H4 (cell line): Measurements from ENCODE around the genes LIPT1, LYG1 and AFF3.

GRCh38 chr2:98139729-98139928 lies 52.7 kb downstream of the VWA3B start:
- RAMPAGE, long total RNA: no peak

DNA sequence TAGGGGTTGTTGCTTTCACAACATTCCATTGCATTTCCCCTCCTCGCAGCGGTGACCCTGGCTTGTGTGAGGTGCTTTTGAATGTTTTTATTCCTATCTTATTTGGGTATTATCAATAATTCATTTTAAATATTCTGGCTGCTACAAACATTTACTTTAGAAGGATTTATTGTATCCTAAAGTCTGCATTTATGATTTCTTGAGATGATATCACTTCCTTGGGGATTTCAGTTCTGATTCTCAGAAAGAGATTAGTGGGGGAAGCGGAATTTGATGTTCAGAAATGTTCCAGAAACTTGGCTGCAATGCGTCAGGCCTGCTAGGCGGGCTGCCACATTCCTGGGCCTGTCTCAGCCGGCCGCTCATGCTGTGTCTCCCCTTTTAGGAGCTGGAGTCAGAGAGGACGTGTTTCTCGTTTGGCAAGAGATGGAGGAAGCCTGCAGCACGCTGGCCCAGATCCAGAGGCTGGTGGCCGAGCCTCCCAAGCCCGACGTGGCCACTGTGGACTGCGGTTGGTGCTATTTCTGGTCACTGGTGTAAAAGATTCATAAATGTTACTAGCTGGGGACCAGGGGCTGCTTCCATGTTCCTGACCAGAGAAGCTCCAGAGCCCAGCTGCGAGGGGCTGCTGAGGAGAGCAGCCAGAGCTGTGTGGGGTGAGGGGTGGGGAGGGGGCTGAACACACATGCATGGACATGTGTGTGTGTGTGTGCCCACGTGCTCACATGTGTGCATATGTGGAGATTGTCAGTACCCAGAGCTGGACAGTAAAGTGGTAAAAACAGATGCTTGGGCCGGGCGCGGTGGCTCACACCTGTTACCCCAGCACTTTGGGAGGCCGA lies 75.7 kb downstream of the VWA3B start:
- RAMPAGE, long total RNA: no peak

- RAMPAGE, long total RNA: no peak
These were observed 735 bp downstream of the COA5 start for GRCh38 chr2:98607570-98607984.

GRCh38 chr2:98670736-98671937 lies 59.8 kb downstream of the MGAT4A start:
- RAMPAGE, long total RNA: no peak

DNA sequence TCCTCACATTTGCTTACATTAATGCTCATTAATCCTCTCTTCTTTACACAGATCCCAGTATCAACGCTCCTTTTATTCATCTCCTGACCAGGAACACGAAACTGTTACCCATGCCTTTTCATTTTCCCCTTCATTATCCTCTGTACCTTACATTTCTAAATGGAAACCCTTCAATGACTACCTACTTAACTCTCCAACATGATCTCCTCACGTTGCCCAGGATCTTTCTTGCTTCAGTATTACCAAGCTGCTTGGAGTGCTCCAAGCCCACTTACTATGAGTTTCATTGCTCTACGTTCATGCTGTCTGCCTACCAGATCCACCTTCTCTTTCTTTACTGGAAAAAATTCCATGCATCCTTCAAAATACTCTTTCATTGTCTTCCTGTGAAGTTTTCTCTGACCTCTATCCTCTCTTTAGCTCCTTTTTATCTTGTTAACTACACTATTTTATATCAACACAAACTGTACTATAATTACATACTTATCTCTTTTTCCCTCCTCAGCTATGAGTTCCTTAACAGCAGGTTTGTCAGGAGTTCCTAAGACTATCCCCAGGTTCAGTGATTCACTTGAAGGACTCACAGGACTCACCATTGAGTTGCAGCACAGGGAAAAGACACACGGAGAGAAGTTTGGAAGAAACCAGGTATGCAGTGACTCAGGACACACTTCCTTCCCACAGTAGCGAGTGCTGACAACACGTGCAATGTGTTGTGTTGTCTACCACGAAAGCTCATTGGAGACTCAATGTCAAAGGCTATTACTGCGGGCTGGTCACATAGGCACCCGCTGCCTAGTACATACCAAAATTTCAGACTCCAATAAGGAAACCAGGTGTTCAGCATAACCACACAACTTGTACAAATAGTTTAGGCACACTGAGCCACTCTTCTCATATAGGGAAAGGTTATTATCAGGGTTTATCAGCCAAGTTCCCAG lies 32.2 kb downstream of the MGAT4A start:
- RAMPAGE, long total RNA: no peak

DNA sequence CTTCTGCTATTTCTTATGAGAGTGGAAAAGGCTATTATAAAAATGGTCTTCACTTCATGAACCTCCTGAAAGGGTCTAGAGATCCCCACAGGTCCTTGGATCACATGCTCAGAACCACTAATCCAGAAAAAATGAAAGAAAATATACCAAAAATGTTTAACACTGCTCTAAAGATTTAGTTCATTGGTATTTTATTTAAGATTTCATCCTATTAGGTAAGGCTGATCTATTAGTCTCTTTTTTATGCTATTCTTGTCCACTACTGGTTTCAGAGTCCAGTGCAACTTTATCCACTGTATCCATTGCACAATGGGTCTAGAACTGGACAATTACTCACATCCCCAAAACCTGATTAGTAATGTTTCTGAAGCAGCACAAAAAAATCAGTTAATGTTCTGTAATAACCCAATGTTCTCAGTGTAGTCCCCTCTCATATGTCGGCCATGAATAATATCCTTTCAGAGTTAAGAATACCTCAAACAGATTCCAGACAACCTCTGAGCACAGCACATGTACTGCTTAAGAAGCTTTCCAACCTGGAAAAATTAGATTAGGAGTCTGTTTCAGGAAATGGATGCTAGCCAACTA lies 29.8 kb downstream of the MGAT4A start:
- RAMPAGE, long total RNA: no peak

- RAMPAGE, long total RNA: no peak
These were observed 12.6 kb downstream of the MGAT4A start for GRCh38 chr2:98718312-98718805.

- RAMPAGE, long total RNA: no peak
These were observed 16.8 kb upstream of the MGAT4A start for GRCh38 chr2:98747769-98748174.

- RAMPAGE, long total RNA: no peak
These were observed 74.6 kb upstream of the MGAT4A start for GRCh38 chr2:98805404-98805974.

GRCh38 chr2:98908683-98909375 lies 27.2 kb downstream of the CRACDL start:
- RAMPAGE, long total RNA: no peak

GRCh38 chr2:99154459-99155750 lies at the start of gene LIPT1:
LIPT1 (plus strand) TSS chr2:99154967.
- RAMPAGE, long total RNA: no peak

DNA sequence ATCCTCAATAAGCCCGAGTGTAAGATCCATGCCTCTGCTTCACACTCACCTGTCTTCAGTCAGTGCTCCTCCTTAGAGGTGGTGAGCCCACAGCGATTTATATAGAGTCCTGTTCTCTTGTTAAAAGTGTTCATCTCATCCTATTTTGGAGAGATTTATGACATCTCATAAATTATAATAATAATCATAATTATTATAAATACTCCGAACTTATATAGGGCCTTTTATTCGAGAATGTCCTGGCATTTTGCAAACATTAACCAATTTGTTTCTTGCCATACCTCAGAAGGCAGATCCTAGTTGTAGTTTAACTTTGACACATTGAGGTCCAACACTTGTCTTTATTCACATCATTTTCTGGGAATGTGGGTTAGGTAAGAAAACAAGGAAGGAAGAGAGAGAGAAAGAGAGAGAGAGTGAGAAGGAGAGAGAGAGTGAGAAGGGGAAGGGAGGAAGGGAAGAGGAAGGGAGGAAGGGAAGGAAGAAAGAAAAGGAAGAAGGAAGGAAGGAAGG lies at the start of gene LYG1:
Gene LYG1, minus strand, starts transcription at position 197 of the 513 bp plus-strand sequence.
- RAMPAGE, long total RNA: no peak

DNA sequence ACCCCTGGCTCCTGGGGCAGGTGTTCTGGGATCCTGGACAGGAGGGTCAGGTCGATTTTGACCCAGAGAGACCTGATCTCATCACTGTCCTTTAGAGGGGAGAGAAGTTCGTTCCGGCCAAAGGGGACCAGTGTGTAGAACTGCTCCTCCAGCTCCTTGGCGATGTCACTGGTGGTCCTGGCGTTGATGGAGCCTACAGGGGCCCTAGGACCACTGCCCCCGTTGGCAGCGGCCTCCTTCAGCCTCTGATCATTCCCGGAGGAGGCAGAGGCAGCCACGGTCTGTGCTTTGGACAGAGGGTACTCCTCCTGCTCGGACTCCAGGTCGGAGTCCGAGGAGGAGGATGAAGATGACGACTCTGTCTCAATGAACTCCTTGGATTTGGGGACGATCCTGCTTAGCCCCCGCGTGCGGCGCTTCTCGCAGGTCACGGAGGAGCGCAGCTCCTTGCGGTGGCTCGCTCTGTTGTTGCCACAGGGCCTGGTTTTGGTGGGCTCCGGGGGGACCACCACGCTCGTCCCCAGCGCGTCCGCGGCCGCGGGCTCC lies 103.6 kb upstream of the REV1 start:
- RAMPAGE, long total RNA: no peak

GRCh38 chr2:99636745-99637162 lies 146.9 kb upstream of the REV1 start:
- RAMPAGE, long total RNA: no peak

DNA sequence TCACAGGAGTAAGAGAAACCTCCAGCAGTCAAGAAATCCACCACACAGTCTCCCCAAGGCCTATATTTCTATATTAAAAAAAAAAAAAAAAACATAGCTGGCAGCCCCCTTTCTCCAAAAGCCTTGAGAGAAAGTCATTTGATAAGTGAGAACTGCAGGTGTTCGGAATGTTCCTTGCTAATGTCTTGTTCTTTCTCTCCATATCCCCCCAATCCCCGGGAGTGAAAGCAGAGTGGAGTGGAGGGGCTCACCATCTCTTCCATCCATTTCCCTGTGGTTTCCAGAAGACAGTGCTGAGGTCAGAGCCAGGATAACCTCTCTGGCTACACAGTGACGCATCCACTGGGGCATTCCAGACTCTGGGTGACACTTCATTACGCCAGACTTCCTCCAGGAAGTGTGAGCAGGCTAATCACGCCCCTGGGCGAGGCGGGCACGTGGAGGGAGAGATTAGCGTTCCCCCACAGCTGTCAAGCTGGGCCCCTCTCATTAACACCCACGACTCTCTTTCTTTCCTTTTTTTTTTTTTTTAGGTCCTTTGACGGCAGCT lies 274.8 kb downstream of the AFF3 start:
- RAMPAGE, long total RNA: no peak

- RAMPAGE, long total RNA: no peak
These were observed 212.1 kb downstream of the AFF3 start for GRCh38 chr2:99930302-99930746.

DNA sequence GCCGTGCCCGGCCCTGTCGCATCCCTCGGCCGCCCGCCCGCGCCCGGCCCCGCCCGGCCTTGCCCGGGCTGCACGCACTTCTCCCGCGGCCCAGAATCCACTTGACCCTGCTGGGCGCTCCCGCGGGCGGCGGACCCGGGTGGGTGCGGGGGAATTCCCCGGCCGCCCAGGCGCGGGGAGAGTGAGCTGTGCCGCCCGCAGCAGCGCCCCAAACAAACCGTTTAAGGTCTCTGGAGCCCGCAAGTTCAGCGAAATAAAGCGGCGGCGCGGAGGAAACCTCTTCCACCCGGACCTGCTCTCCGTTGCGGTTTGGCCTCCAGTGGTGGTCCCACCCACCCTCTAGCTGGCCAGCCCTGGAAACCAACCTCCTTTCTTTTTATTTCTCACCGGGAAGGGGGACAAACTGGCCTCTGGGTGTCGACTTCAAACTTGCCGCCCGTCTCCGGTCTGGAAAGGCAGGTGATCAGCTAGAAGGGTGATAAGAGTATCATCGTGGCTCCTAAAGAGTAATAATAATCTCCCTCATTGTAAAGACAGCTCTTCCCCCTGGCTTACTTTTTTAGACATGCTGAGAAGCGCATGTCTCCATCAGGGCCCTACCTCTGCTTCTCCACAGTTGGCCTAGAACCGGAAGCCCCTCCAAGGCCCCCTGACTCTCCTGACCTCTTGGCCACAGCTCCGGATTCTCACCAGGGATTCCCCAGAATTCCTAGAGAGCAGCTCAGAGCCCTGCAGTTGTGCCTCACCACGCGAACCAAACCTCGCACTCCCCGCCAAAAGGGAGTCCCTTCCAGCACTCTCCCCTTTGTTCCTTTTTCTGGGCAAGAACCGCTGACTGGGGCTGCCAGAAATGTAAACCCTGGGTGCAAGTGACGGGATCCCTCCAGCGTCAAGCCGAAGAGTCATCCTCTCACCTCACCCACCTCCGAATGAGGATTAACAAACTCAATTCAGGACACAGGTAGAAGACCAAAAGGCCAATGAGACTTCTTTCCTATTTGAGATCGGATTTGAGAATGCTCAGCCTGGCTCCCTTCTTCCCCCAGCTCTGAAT lies 36.9 kb downstream of the AFF3 start:
- RAMPAGE, long total RNA: no peak

- RAMPAGE, long total RNA: no peak
These were observed 6.4 kb downstream of the AFF3 start for GRCh38 chr2:100135929-100136511.

- RAMPAGE, long total RNA: no peak
These were observed at the start of gene AFF3 for GRCh38 chr2:100142436-100142941. AFF3 (minus strand) TSS chr2:100142590.

DNA sequence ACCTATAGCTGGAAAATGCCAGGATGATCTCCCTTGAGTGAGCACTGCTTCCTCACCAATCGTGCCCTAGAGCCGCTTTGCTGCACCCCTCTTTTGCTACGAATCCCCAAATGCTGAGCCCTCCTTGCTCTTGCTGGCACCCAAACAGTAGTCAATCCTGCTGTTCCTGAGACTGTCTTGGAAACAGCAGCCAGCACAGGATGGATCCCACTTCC lies 58.5 kb downstream of the LONRF2 start:
- RAMPAGE, long total RNA: no peak